Osteoblast (primary cell): Measurements from ENCODE around the genes ITM2C and ALPI.

- CAGE, long polyA plus RNA: no peak
- RRBS: no CpG with 5 or more reads among the region's 9 CpGs
Measured at GRCh38 chr2:229752765-229753400, 38.5 kb upstream of the DNER start.

GRCh38 chr2:229879690-229880168, 42.1 kb downstream of the TRIP12 start:
- CAGE, long polyA plus RNA: no peak
- RRBS: 89% methylated on average over 3 of the region's 7 CpGs

DNA sequence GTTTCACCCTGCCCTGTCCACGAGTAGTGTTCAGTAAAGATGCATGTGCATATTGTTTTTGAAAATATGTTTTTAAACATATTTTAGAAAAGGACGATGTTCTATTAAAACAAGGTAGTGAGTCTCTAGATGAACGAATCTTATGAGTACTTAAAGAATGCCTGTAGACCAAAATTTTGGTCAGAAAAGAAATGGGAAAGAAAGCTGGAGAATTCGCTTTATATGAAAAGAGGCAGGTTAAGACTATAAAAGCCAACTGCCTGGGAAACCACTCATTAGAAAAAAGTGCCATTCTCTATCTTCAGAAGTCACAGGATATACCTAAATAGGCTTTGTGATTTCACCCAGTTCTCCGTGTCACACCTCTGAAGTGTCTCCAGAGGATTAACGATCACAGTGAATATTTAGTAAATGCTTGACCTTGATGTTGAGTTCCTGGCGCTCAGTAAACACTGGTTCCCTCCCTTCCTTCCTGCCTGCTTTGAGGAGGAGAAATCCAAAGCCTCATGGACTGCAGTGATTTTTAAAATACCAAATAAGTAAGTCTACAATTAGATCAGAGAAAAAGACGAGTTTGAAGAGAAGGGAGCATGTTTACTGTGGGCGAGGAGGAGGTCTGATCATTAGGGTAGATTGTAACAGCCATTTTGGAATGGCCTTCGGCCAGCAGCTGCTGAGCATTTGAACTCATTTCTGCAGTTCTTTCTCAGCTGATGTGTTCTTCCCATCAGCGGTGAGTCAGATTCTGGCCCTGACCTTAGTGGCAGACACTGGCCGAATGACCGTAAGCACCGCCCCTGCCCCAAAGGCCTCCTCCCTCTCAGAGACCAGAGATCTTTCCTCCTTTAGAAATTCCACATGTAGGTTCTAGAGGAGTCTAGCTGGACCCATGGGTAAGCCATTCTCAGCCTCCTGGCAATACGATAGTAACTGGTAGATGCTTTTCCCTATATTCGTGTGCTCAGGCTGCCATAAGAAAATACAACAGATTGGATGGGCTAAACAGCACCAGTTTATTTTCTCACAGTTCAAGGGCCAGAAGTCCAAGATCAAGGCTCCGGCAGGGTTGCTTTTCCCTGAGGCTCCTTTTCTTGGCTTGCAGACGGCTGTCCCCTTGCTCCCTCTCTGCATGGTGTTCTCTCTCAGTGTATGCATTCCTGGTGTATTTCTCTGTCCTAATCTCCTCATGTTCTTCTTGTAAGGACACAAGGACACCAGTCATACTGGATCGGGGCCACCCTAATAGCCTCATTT, 62.1 kb upstream of the SLC16A14 start:
- CAGE, long polyA plus RNA: no peak
- RRBS: no CpG with 5 or more reads among the region's 19 CpGs

- CAGE, long polyA plus RNA: no peak
- RRBS: no CpG with 5 or more reads among the region's 6 CpGs
Measured at GRCh38 chr2:230257644-230258221, 32.2 kb downstream of the SP140 start.

GRCh38 chr2:230342249-230342802, 15.3 kb downstream of the SP140L start:
- CAGE, long polyA plus RNA: no peak
- RRBS: no CpG with 5 or more reads among the region's 16 CpGs

DNA sequence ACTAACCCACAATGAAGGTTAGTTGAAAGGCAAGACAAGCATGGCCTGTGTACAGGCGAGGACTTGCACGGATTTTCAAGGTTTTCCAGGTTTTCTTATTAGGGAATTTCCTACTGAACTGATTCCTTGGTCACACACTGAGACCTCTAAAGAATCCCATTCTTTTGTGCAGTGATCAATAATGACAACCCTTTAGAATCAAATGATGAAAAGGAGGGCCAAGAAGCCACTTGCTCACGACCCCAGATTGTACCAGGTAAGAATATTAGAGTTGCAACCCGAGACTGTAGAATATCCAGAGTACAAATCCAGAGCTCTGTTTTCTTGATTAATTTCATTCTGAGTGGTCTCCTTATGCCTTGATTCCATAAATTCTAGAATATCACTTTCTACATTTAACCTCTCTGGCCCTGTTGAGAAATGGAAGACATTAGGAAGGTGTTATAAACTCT, 47.9 kb downstream of the SP100 start:
- CAGE, long polyA plus RNA: no peak
- RRBS: no CpG with 5 or more reads among the region's 4 CpGs

GRCh38 chr2:230473174-230474010, 57.4 kb downstream of the SP100 start:
- CAGE, long polyA plus RNA: no peak
- RRBS: no CpG with 5 or more reads among the region's 4 CpGs

GRCh38 chr2:230752561-230753382, 40.1 kb downstream of the CAB39 start:
- CAGE, long polyA plus RNA: no peak
- RRBS: no CpG with 5 or more reads among the region's 6 CpGs

DNA sequence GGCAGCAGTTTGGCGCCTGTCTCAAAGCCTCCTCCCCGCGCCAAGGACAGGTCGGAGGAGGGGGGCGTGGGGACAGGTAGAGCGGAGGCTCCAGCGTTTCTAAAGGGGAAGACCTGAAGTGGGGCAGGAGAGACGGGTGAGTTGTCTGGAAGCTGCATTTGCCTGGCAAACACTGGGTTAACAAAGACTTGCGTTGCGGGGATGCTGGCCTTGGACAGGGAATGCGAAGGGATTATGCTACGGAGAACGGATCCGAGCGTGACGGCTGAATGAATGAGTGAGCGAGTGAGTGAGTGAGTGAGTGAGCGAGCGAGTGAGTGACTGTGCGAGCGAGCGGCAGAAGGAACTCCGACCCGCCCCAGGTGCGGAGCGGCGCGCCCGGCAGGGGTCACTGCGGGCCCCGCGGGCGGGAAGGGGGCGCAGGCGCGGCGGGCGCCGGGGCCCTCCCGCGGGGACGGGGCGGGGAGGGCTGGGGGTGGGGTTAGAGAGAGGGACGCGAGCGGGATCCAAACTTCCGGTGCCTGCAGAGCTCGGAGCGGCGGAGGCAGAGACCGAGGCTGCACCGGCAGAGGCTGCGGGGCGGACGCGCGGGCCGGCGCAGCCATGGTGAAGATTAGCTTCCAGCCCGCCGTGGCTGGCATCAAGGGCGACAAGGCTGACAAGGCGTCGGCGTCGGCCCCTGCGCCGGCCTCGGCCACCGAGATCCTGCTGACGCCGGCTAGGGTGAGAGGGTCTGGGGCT, at the start of gene ITM2C:
Gene ITM2C, plus strand, starts transcription at position 520 of the 741 bp plus-strand sequence.
- CAGE, long polyA plus RNA: start-site peak on the plus strand centred at position 521 of the sequence, 98 bp wide, 2,811 and 2,218 reads in 2 replicates
- RRBS: 1% methylated on average over 34 of the region's 72 CpGs

GRCh38 chr2:230880041-230880361, 15.3 kb downstream of the ITM2C start:
- CAGE, long polyA plus RNA: no peak
- RRBS: no CpG with 5 or more reads among the region's 9 CpGs

DNA sequence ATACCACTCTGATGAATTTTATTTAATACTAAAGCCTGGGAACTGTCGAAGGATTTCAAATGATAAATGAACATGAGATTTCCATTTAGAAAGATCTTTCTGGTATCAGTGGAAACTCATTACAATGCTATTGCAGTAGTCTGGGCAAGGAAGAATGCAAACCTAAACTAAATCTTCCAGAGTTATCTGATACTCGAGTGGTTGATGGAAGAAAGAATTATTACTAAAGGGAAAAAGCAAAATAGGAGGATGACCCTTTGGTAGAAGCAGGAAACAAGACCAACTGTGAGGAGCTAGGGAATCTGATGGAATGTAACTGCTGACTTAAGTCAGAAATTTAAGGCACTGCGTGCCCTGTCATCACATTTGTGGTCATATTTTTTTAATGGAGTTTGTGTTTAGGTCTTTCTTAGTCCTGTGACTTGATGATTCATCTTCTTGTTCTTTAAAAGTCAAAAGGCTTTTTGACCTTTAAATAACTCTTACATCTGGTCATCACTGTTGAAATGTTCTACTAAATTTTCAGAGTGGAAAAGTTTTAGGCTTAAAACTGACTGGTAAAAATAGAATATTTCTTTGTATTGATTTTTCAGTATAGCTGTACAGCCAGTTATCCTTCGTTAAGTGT, 36.5 kb upstream of the ARMC9 start:
- CAGE, long polyA plus RNA: no peak
- RRBS: no CpG with 5 or more reads among the region's 4 CpGs

GRCh38 chr2:231212227-231212739, 13.9 kb downstream of the ARMC9 start:
- CAGE, long polyA plus RNA: no peak
- RRBS: no CpG with 5 or more reads among the region's 3 CpGs

DNA sequence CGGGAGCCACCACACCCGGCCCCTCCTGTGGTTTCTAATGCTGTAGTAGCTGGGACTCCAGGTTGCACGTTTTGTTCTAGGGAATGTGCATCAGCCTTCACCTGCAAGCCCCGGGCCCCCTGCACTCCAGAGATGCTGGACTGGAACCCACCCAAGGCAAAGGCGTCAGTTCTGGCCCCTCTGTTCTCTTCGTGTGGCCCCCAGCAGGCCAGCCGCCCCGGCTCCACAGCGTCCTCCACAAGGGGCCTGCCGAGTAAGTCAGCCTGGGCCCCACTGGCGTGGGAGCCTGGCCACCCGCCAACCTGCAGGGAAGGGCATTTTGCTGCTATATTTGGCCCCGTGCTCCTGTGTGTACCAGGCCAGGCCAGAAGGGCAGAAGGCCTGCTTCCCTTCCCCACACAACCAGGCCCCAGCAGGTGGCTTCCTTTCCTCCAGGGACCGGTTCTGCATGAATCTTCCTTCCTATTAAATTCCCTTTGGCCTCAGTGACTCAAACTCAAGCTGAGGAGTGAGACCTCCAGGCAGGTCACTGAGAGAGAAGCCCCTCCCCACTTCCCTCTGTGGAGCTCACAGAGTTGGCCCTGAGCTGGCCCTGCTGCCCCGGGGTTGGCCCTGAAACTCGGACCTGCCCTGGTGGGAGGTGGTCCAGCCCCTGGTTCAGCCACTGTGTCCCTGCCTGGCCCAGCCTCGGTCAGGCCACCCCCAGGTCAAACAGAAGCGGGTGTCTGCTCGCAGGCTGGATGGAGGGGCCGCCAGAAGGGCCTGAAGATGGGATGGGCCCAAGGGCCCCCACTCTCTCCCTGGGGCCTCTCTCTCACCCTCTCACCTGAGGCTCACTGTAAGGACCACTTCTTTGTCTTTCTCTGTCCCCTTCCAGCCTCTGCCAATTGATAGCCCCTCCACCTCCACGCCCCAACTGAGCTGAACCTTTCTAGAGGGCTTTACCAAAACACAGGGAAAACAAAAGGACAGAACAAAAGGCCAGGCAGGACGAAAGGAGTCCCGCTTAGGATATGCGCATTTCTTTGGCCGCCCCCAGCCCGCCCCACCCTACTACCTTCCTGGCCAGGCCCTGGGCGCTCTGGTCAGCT, 25.3 kb upstream of the B3GNT7 start:
- CAGE, long polyA plus RNA: no peak
- RRBS: 80% methylated on average over 5 of the region's 27 CpGs

- CAGE, long polyA plus RNA: no peak
- RRBS: no CpG with 5 or more reads among the region's 9 CpGs
Measured at GRCh38 chr2:231455321-231455710, 9.0 kb downstream of the NCL start.

GRCh38 chr2:231660736-231661518, 47.4 kb upstream of the PTMA start:
- CAGE, long polyA plus RNA: no peak
- RRBS: no CpG with 5 or more reads among the region's 22 CpGs

- CAGE, long polyA plus RNA: no peak
- RRBS: no CpG with 5 or more reads among the region's 21 CpGs
Measured at GRCh38 chr2:231672479-231673331, 35.6 kb upstream of the PTMA start.

- CAGE, long polyA plus RNA: no peak
- RRBS: no CpG with 5 or more reads among the region's 4 CpGs
Measured at GRCh38 chr2:232190156-232190576, 188.4 kb upstream of the ALPP start.

DNA sequence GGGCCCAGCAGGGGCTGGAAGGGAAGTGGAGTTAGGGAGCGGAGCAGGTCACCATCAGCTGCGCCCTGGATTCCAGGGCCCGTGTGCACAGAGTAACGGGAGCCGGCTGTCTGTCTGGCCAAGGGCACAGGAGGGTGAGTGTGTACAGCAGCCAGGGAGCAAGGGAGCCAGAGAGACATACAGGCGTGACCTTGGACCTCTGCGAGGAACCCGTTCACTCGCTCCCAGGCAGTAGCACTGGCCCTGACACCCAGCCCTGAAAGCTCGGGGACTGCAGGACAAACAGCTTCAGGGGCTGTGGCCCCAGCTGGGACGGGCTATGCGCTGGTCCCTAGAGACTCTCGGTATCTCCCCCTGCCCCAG, 46.3 kb upstream of the ALPP start:
- CAGE, long polyA plus RNA: no peak
- RRBS: no CpG with 5 or more reads among the region's 13 CpGs

GRCh38 chr2:232444123-232444438, 11.9 kb upstream of the ALPI start:
- CAGE, long polyA plus RNA: no peak
- RRBS: no CpG with 5 or more reads among the region's 8 CpGs

GRCh38 chr2:232455874-232456387, at the start of gene ALPI:
ALPI (plus strand) TSS chr2:232456153.
- CAGE, long polyA plus RNA: no peak
- RRBS: no CpG with 5 or more reads among the region's 12 CpGs